Neural progenitor cell (in vitro differentiated cells): ENCODE measurements around a stretch of chr7.

DNA sequence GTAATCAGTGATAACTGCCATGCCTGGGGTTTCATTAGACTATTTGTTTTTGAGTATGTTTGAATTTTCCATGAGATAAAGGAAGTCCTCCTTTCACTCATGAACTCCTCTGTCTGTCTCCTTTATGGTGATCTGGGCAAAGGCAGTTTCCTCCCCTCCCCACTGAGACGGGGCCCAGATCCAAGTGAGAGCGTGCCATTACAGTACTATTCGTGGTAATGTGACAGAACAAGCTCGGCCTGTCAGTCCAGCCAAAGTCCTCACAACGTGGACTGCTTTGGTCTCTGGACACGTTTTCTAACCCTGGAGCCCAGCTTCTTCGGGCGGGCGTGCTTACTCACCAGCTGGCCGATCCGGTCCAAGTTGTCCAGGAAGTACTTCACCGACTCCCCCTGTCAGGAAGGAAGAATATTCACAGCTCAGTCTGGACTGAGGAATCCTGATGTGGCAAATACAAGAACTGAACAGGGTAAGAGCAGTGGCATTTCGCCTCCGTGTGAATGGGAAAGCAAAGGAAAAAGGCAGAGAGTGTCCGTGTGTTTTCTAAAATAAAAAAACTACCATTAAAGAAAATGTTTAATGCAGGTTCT, 45.2 kb downstream of the AMZ1 start:
- RAMPAGE, long total RNA, result no peak

DNA sequence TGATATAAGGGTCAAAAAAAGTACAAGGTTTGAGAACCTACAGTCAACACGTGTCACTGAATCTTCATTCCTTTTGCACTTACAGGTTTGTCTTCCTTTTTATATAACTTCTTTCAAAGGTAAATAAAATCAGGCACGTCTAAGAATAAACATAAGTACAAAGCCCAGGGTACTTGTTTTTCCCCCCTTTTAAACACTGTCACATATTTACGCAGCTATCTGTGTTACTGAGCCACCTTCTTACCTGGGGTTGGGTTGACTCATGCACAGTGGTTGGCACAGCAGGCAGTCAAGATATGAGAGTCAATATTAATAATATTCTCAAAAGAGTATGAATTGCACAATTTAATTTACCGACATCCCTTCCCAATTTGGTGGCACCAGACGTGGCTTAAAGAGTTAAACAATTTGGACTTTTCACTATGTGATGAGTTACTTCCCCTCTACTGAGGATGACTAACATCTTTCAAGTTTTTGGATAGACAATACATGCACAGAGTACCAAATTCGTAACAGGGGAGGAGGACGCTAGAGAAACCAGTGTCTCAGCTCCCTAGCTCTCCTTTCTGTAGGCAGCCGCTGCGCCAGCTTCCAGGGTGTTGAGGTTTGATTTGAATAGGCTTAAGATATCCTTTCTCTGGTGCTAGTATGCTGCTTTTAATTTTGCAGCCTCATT, 69.3 kb downstream of the GNA12 start:
- RAMPAGE, long total RNA, result no peak

- RAMPAGE, long total RNA, result no peak
These were observed 47.7 kb downstream of the GNA12 start for GRCh38 chr7:2796144-2797161.

DNA sequence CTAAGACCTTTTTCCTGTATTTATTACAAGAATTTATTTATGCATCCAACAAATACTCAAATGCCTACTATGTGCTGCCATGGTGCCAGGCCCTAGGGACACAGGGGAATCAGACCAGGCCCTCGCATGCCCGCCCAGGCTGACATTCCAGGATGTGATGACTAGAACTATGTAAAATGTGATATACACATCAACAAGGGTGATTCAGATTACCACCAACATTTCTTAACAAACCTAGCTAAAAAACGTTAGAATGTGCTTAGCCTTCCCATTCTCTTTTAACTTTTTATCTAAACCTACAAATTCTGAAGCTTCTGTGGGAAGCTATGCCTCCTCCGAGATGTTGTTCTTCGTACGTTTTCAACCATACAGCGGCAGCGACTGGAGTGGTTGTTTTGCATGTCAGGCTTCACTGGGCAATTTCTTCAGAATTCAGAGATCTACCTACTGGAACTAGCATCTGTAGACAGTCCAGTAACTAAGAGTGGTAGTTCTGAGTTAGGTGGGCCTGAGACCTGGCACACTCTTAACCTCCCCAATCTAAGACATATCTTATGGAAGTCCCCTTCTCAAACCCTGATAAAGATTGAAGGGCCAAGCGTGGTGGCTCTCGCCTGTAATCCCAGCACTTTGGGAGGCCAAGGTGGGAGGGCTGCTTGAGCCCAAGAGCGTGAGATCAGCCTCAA, 22.1 kb downstream of the GNA12 start:
- RAMPAGE, long total RNA, result no peak

- RAMPAGE, long total RNA, result no peak
These were observed 26.3 kb upstream of the GNA12 start for GRCh38 chr7:2870196-2871079.

GRCh38 chr7:2945679-2945985, 98.0 kb downstream of the CARD11 start:
- RAMPAGE, long total RNA, result no peak

- RAMPAGE, long total RNA, result no peak
These were observed 57.9 kb upstream of the SDK1 start for GRCh38 chr7:3243015-3243625.

DNA sequence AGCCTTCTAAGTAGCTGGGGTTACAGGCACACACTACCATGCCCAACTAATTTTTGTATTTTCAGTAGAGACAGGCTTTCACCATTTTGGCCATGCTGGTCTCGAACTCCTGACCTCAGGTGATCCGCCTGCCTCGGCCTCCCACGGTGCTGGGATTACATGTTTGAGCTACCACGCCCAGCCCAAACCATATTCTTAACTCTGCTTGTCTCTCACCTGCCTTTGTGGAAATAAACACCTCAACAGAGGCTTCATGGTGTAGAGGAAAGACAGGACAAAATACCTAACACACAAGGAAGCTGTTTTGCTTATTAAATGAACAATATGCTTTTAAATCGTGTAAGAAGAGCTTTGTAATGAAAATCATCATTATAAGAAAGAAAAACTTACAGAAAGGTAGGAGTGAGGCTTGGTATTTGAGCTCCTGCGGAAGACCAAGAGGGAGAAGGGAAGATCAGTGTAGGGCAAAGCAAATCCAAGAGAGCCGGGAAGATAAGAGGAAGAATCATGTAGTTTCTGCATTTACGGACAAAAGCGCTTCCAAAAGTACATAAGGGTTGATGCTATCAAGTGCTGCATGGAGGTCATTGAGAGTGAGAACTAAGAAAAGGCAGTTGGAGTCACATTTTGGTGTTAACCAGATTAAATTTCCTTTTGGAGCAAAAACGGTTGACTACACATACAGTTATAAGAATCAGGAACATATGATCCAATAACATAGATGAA, 109.8 kb downstream of the SDK1 start:
- RAMPAGE, long total RNA, result no peak

- RAMPAGE, long total RNA, result no peak
These were observed 226.1 kb downstream of the SDK1 start for GRCh38 chr7:3527046-3527617.

DNA sequence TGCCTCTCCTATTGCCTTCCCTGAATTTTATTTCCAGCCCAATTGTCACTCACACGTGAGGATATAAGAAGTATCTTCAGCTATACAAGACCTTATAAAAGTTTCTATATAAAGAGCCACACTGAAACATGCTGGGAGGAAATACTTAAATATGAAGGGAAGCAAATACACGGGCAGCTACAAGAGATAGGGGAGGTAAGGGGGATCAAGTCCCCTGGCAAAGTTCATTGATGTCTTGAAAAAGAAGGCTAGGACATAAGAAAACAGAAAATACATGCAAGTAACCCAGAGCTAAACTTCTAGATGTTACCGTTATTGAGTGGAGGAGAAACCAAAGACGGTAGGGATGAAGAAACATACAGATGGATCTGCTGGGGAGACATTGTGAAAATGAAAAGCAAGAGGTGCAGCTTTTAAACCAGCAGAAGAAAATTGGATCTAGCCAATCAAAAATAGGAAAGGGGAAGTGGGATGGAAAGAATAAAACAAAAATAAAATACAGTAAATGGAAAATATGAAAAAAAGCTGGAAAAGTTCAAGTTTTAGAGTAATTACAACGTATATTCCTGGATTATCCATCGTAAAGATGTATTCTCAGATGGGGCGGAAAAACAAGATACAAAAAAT, 261.8 kb downstream of the SDK1 start:
- RAMPAGE, long total RNA, result no peak

GRCh38 chr7:3638967-3639266, 337.9 kb downstream of the SDK1 start:
- RAMPAGE, long total RNA, result no peak

- RAMPAGE, long total RNA, result no peak
These were observed 421.6 kb downstream of the SDK1 start for GRCh38 chr7:3722491-3723153.

- RAMPAGE, long total RNA, result no peak
These were observed 596.9 kb upstream of the FOXK1 start for GRCh38 chr7:4085318-4085569.

DNA sequence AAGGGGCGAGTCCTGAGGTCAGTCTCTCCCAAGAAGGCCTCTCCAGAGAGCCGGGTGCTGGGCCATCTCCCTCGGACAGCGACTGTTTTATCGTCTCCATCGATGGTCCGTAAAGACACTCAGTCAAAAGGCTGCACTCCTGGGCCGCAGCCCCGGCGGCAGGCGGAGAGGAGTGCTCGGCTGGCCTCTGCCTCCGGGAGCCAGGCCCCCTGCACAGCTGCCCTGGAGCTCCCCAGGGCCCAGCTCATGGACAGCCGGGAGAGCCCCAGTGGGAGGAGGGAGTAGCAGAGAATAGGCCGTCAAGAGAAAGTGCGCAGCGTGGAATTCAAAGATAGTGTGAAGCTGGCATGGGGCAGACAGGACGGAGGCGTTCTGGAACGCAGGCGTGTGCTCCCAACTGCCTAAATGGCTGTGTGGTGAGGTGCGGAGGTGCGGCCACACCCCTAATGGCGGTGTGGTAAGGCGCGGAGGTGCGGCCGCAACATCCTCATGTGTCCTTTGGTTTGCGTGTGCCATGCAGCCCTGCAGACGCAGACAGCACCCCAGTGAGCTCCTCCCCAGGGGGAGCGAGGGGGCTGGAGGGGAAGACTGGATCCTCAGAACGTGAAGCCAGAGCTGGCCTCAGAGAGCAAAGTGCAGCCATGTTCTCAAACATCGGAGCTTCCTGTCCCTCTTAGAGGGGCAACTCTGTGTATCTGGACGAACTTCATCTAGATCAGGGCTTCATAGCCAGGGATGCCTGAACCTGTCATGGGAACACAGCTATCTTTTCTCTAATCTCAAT, 477.4 kb upstream of the FOXK1 start:
- RAMPAGE, long total RNA, result no peak

- RAMPAGE, long total RNA, result no peak
These were observed 370.8 kb upstream of the FOXK1 start for GRCh38 chr7:4311395-4311594.

GRCh38 chr7:4708006-4708531, 26.0 kb downstream of the FOXK1 start:
- RAMPAGE, long total RNA, result no peak

DNA sequence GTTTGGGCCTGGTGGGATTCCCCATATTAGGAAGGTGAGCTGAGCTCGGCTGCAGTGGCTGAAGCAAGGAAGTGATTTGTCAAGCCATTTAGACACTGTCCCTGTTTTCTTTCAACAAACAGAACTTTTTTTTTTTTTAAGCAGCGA, 43.7 kb downstream of the FOXK1 start:
- RAMPAGE, long total RNA, result no peak

GRCh38 chr7:4766467-4767486, 8.6 kb upstream of the AP5Z1 start:
- RAMPAGE, long total RNA, result no peak

- RAMPAGE, long total RNA, result no peak
These were observed 4.0 kb downstream of the RADIL start for GRCh38 chr7:4879452-4879926.

GRCh38 chr7:4882045-4882814, 1.3 kb downstream of the RADIL start:
- RAMPAGE, long total RNA, result no peak